ENCODE results near the gene EVPL.

DNA sequence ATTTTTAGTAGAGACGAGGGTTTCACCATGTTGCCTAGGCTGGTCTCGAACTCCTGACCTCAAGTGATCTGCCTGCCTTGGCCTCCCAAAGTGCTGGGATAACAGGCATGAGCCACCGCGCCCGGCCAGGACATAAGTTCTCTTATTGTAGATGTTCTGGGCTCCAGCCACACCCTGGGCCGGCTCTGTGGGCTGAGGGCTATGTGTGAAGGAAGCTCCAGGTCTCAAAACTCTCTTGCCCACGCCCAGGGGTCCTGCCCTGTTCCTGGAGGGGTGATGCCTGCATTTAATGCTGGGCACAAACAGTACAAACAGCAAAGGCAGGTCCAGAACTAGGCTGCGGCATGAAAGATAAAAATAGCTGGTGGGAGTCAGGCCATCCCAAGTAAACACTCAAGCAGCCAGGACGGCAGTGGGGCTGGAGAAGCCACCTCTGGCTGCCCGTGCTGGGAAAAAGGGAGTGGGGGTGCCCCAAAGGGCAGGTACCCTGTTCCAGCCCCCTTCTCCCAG is 4.8 kb downstream of the TRIM47 start:
- PRO-cap, 3 experiments: peak in 2 of 3 experiments; most common plus-strand start position 400 of the sequence (in 2)
- RAMPAGE, long total RNA: no peak
- RRBS, 2 experiments: no CpG with 5 or more reads among the region's 10 CpGs

DNA sequence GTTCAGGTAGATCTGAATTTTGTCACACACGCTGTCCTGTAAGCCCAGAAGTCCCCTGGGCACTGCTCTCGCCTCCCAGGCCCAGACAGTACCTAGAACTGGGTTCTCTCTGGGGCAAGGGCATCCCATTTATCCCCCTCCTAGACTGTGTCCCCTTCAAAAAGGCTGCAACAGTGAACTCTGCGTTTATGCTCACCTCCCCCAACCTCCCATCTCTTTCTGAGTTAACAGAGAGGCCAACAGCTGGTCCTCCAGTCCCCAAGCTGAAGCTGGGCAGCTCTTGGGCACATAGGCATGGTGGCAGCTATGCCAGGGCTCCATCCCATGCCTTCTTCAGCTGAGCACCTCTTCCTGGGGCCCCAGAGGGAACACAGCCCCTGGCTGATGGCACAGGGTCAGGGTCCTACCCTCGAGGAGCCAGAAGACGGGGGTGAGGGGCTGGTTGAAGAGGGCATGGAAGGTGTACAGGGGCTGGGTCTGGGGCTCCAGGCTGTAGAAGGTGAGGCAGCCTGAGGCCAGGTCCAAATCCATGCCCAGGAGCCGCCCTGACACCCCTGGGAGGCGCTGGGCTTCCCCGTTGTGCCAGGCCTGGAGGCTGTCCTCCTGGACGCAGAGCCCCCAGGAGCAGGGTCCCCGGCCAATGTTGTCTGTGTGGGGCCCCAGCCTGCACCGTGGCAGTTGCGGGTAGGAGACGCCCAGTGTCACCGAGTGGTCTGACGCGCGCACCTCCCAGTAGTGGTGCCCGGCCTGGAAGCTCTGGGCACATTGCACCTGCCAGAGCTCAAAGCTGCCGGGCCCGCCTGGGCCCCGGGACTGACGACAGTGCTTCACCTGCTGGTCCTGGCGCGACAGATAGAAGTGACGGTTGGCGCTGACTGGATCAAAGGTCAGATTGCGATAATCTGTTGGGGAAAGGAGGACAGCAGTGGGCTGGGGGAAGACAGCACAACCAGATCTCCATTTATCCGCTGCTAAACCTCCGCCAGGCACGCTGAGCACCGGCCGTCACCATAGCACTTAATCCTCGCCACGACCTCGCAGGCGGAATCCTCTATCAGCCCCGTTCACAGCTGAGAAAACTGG is 6.0 kb downstream of the TRIM65 start:
- PRO-cap, 3 experiments: no peak in any of the 3 experiments
- RAMPAGE, long total RNA: no peak
- RRBS, 2 experiments: 71% methylated on average over 1 of the region's 37 CpGs; no CpG with 5 or more reads in 1 of the 2 experiments

- PRO-cap, 3 experiments: no peak in any of the 3 experiments
- RAMPAGE, long total RNA: no peak
- RRBS, 2 experiments: no CpG with 5 or more reads among the region's 12 CpGs
These were observed 17.7 kb downstream of the FBF1 start for GRCh38 chr17:75922988-75923606.

DNA sequence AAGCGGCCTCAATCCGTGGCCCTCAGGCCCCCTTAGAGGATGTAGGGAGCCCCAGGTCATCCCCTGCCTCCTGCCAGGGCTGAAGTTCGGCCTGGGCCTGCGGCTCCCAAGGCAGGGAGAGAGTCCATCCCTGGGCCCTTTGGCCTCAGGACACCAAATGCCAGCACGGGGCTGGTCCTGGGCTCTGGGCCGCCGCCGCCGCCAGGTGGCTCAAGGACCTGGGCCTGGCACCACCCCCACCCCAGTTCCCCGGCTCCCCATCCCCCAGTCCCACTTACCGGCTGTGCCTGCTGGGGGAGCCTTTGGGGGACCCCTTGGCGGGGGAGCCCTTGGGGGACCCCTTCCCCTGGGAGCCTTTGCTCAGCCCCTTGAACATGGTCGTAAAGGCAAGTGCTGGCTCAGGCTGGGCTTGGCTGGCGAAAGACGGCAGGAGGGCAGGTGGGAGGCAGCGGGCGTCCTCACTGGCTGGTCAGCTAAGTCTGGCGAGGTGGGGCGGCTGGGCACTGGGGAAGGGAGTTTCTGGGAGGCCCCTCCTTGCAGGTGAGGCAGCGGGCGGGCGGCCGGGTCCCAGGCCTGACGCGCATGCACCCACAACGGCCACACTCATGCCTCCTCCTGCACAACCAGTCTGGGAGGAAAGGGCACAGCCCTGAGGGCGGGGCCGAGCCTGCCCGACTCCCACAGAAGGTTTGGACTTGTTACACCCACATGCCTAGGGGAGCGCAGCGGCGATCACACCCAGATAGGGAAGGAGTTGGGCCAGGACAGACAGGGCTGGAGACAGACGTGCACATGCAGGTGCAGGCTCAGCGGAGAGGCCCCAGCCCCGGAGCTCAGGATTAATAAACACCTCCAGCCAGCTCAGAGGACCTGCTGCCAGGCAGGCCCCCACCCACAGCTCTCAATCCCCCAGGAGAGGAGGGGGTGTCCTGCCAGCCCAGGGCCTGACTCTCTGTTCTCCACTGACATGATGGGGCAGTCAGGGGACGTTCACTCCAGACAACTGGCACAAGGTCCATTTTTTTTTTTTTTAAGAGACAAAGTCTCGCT is at the start of gene EVPL:
Gene EVPL (minus strand): TSS at position 484 of the 1,050 bp plus-strand sequence.
- PRO-cap, 3 experiments: peak in 1 of 3 experiments; most common minus-strand start position 584 of the sequence (in 1)
- RAMPAGE, long total RNA: no peak
- RRBS, 2 experiments: no CpG with 5 or more reads among the region's 37 CpGs

GRCh38 chr17:76051461-76051959 is 20.8 kb downstream of the SRP68 start:
- PRO-cap, 3 experiments: no peak in any of the 3 experiments
- RAMPAGE, long total RNA: no peak
- RRBS, 2 experiments: no CpG with 5 or more reads among the region's 7 CpGs

GRCh38 chr17:76137777-76139071 is 2.8 kb downstream of the FOXJ1 start:
- PRO-cap, 3 experiments: no peak in any of the 3 experiments
- RAMPAGE, long total RNA: no peak
- RRBS, 2 experiments: 29 to 40% methylated on average over 9 of the region's 56 CpGs

DNA sequence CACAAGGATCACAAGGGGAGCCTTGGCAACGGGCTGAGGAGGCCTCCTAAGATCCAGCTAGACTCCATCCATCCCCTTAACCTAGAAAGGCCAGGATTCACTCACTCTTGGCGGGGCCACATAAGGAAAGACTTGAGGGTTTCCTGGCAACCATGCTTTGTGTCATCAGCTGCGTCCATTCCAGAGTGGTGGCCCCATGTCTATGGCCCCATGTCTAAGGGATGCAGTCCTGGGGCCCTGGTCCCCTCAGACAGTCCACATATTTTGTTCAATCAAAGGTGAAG is 232 bp upstream of the QRICH2 start:
- PRO-cap, 3 experiments: no peak in any of the 3 experiments
- RAMPAGE, long total RNA: no peak
- RRBS, 2 experiments: no CpG with 5 or more reads among the region's 3 CpGs

DNA sequence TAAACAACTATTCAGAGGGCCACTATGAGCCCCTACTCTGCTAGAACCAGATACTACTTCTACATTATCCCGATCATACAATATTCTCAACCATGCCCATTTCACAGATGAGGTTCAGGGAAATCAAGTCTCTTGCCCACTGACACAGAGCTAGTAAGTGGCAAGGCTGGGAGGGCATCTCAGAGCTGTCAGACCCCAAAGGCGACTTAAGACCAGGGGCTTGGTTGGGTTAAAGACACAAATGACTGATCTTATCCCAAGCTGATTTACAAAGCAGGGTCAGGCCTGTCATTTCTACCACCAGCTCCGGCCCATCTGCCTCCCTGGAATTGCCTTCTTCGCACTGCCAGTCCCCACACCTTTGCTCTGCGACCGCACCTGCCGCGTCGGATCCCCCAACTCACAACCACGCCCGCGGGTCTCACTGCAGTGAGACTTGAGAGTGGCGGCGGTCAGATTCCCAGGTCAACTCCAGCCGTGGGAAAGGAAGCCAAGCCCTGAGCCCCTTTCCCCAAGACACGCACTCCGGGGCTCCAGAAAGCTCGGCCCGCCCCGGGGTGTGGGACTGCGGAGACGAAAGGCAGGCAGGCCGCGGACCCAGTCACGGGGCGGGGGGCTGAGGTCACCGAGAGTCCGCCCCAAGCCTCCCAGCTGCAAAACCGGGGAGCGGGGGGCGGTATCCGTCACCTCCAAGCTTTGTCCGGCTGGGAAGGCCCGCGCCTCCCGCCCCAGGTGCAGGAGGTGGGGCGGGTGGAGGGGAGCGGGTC is 831 bp downstream of the PRPSAP1 start:
- PRO-cap, 3 experiments: peak in 1 of 3 experiments; most common plus-strand start position 604 of the sequence (in 1); most common minus-strand start position 559 of the sequence (in 1)
- RAMPAGE, long total RNA: no peak
- RRBS, 2 experiments: under 1 to 2% methylated on average over 12 to 15 of the region's 38 CpGs

DNA sequence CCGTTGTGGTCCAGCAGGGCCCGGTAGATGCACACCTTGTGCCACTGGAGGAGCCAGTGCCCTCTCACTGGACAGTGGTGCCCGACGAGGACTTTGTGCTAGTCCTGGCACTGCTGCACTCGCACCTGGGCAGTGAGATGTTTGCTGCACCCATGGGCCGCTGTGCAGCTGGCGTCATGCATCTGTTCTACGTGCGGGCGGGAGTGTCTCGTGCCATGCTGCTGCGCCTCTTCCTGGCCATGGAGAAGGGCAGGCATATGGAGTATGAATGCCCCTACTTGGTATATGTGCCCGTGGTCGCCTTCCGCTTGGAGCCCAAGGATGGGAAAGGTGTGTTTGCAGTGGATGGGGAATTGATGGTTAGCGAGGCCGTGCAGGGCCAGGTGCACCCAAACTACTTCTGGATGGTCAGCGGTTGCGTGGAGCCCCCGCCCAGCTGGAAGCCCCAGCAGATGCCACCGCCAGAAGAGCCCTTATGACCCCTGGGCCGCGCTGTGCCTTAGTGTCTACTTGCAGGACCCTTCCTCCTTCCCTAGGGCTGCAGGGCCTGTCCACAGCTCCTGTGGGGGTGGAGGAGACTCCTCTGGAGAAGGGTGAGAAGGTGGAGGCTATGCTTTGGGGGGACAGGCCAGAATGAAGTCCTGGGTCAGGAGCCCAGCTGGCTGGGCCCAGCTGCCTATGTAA is 2.8 kb downstream of the SPHK1 start:
- PRO-cap, 3 experiments: no peak in any of the 3 experiments
- RAMPAGE, long total RNA: no peak
- RRBS, 2 experiments: no CpG with 5 or more reads among the region's 23 CpGs

GRCh38 chr17:76479501-76480105 is 12.2 kb downstream of the AANAT start:
- PRO-cap, 3 experiments: no peak in any of the 3 experiments
- RAMPAGE, long total RNA: no peak
- RRBS, 2 experiments: no CpG with 5 or more reads among the region's 14 CpGs

- PRO-cap, 3 experiments: no peak in any of the 3 experiments
- RAMPAGE, long total RNA: no peak
- RRBS, 2 experiments: no CpG with 5 or more reads among the region's 8 CpGs
These were observed 9.8 kb downstream of the RHBDF2 start for GRCh38 chr17:76491408-76491814.

GRCh38 chr17:76528507-76528857 is 9.0 kb downstream of the CYGB start:
- PRO-cap, 3 experiments: no peak in any of the 3 experiments
- RAMPAGE, long total RNA: no peak
- RRBS, 2 experiments: 22 to 35% methylated on average over 6 of the region's 15 CpGs

DNA sequence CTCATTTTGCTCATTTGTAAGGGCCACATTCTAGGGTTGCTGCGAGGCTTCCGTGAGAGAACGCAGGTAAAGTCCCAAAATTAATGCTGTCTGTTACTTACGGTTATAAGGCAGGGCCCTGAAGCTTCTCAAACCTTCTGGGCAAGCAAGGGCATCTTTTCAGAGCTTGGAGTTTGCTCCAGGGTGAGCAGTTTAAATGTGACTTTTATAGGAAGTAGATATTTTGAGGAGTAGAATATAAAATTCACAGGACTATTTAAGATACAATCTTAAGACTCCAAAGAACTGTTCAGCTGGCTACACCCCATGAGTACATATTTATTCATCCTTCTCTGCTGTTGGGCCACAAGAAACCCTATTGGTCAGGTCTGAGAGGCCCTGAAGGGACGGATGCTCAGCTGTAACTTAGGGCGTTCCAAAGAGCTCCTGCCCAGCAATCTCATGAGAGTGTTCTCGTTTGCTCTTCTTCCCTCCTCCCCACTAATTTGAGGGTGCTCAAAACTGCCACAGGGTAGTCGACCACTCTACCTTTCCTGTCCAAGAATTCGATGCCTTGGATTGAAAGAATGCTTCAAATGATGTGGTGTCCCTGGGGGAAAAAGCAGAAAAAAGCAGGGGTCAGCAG is 7.3 kb downstream of the ST6GALNAC2 start:
- PRO-cap, 3 experiments: no peak in any of the 3 experiments
- RAMPAGE, long total RNA: no peak
- RRBS, 2 experiments: no CpG with 5 or more reads among the region's 9 CpGs

- PRO-cap, 3 experiments: peak in 1 of 3 experiments; most common minus-strand start chr17:76671690 (in 1)
- RAMPAGE, long total RNA: no peak
- RRBS, 2 experiments: 3 to 4% methylated on average over 8 to 12 of the region's 40 CpGs
These were observed 27.4 kb upstream of the ST6GALNAC1 start for GRCh38 chr17:76670520-76671862.

DNA sequence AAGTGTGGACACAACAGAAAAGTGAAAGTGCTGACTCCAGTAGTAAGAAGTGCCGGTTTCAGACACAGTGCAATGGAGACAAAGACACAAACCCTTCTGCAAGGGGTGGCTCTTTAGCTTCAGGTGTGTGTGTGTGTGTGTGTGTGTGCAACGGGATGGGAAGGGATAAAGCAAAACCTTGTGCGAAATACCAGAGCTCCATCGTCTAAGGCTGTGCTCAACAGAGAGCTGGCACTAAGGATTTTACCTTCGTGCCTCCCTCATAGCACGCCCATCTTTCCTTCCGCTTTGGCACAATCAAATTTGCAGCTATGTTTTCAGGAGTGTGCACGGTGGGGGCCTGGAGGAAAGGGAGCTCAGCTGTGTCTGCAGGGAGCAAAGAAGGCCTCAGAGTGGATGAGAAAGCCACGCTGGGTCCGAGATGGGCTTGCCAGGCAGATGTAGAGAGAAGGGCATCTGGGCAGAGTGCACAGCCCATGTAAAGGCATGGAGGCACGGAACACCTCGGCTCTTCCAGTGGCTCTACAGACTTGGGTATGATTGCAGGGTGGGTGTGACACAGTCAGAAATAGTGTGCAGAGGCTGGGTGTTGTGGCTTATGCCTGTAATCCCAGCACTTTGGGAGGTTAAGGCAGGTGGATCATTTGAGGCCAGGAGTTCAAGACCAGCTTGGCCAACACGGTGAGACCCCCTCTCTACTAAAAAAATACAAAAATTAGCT is 15.4 kb downstream of the MXRA7 start:
- PRO-cap, 3 experiments: no peak in any of the 3 experiments
- RAMPAGE, long total RNA: no peak
- RRBS, 2 experiments: no CpG with 5 or more reads among the region's 13 CpGs

DNA sequence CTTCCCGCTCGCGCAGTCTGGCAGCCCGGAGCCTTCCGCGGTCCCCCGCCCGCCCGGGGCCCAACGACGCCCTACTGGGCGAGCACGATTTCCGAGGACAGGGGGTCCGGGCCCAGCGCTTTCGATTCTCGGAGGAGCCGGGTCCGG is 228 bp downstream of the METTL23 start:
- PRO-cap, 3 experiments: no peak in any of the 3 experiments
- RAMPAGE, long total RNA: no peak
- RRBS, 2 experiments: 1 to 2% methylated on average over 12 of the region's 20 CpGs

DNA sequence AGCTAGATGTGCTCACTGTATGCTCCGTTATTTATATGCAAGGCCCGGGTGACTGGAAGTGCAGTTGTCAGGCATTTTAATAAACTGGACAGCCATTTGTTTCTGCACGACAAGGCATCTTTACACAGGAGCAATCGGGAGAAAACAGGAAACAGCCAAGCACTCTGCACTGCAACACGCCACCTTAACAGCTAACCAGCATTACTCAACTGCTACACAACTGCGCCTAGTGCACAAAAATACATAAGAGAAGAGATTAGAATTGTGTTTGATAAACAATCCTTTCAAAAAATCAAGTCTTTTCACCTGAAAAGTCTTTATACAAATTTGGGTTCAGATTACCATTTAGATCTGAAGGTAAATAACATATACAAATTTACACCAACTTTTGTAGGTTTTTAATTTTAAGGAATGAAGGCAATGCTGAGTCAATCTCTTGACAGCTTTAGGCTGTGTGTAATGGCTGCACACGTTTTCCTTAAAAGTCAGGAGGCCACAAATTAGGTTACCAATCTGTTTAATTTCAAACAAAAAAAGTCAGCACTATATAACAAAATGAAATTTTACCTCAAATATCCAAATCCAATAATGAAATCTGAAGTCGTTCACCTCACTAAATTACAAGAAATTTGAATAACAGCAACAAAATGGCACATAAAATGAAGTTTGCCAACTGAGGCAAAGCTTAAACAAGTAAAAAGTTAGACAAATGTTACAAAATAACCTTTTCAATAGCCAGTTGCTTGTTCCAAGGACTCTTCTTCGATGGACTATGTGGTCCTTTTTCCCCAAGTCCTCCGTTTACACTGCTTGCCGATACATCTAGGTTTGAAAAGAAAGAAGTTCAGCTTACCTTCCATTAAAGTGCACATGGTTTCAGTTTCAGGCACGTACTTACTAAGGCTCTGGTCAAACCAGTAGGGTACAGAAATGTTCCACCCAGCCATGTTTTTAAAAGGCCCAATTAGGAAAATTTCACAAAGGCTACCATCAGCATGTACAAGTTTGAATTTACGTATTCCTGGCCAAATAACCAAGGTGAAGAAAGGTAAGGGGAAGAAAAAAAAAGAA is 2.5 kb downstream of the SRSF2 start:
- PRO-cap, 3 experiments: no peak in any of the 3 experiments
- RAMPAGE, long total RNA: no peak
- RRBS, 2 experiments: no CpG with 5 or more reads among the region's 13 CpGs

GRCh38 chr17:76736896-76737222 is 272 bp downstream of the SRSF2 start:
- PRO-cap, 3 experiments: no peak in any of the 3 experiments
- RAMPAGE, long total RNA: no peak
- RRBS, 2 experiments: no CpG with 5 or more reads among the region's 42 CpGs

GRCh38 chr17:77088342-77089696 is 52.0 kb upstream of the SEC14L1 start:
- PRO-cap, 3 experiments: peak in 3 of 3 experiments; most common plus-strand start chr17:77088745 (in 1); most common minus-strand start chr17:77088599 (in 1)
- RAMPAGE, long total RNA: no peak
- RRBS, 2 experiments: 2 to 4% methylated on average over 5 of the region's 52 CpGs

DNA sequence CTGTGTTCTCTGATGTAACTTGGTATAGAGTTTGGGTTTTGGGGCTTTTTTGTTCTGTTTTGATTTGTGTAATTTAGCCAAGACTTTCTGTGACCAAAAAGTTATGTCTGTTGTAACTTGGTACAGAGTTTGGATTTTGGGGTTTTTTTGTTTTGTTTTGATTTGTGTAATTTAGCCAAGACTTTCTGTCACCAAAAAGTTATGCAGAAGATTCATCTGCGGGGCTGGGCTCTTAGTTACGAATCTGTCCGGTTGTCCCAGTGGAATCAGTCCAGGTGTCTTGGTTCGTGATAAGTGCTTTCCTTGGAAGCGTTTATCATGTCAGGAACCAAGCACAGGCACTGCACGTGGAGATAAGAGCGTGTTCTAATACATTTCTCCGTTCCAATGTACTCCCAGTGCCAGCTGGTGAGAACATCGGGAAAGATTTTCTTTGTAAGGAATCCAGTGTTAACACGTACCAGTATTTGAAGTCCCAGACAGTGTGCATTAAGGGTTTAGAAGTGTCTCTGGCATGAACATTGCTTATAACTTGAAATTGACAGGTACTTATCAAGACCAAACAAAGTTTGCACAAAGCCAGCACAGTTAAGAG is 44.0 kb upstream of the SEC14L1 start:
- PRO-cap, 3 experiments: no peak in any of the 3 experiments
- RAMPAGE, long total RNA: no peak
- RRBS, 2 experiments: no CpG with 5 or more reads among the region's 10 CpGs